ENCODE measurements around a stretch of chr10.

DNA sequence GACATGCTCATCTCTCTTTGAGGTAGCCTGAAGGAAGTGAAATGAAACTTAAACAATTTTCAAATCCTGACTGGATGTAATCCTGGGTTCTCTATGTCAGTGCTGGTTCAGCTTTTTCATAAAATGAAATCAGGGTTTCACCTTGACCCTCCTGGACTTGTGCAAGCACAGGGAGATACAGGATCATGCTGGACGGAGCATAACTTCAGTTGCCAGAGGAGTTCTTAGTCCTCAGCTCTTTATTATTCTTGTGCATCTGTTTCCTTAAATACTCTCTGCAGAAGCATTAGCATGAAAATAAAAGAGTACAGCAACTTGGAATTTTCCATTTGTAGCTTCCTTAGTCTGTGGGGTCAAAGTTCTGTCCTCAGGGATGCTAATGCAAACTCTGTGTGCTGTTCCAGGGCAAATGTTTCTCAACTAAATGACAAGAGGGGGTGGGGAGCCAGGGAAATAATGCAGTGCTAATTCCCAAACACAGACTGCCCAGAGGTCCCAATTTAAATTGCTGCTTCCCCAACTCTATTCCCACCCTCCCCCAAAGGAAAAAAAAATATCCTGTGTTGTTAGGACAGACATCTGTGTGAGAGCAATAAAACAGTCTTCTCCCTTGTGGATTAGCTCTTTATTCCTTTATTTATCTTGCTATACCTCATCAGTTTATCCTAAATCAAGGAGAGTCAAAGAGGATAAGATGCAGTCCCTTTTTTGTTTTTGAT is 904.9 kb downstream of the LRMDA start:
- RRBS: no CpG with 5 or more reads among the region's 1 CpG

DNA sequence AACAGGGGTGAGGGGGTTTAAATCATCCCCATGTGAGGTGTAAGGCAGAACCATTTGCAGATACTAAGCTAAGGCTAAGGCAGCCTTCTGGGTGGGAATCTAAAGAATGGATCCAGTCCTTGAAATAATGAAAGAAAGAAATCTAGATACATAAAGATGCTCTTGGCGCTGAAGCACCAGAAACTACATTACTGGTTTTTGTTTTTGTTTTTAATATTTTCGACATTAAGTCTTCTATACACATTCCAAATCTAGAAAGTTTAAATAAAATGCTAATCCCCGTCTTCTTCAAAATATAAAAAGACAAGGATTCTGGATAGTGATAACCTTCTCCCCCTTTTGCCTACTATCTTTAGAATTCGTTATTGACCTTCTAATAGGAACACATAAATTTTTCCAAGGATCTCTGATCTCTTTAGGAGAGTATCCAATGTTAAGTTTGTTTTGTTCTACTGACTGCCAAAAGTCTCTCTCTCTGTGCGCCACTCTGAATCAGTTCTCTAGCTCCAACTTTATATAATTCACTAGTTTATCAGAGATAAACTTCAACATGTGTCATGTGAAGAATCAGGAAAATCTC is 615.8 kb downstream of the KCNMA1 start:
- RRBS: no CpG with 5 or more reads among the region's 5 CpGs

DNA sequence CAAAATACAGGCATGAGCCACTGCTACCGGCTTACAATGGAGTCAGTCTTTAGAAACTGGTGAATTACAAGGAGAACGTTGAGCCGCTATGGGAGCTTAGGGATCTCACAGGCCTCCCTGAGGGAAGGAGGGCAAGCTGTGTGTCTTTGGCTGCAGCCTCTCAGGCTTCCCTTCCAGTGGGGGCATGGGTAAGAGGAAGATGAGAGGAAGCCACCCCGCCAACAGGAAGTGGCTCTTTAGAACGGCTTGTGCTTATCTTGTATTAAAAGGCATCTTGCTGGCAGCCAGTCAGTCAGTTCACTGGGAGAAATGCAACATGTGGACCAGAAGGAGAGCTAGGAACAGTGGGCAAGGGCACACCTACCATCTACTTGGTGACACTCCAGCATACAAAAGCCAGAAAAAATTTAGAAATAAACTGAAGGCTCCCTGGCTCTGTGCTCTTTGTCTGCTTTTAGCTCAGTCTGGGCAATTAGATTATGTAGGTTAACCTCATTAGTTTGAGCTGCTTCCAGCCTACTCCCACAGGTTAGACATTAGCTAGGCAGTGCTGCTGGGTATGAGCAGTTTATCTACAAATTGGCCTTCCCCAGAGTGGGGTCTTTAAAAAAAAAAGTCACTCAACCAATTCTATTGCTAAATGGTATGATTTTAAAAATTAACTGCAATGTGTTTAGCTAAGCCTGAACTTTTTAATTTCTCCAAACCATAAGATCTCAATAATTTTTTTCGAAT is 595.9 kb downstream of the KCNMA1 start:
- RRBS: no CpG with 5 or more reads among the region's 6 CpGs

DNA sequence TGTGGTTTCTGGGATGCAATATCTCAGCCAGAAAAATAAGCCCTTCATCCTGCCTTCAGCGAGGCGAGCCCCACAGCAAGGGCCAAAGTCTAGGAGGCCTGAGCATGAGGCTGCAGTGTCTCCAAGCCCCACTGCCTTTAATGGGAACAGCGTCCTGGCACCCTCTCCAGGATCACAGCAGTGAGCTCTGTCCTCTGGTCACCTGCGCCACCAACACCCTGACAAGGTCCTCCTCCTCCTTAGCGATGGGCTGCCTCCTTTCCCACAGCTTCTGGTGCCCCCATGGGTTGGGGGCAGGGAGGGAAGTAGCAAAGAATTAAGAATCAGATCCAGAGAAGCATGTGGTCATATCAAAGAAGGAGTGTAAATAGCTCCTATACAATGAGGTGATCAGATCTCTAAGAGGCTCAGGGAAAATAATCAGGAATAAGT is 479.9 kb downstream of the KCNMA1 start:
- RRBS: no CpG with 5 or more reads among the region's 5 CpGs

- RRBS: no CpG with 5 or more reads among the region's 5 CpGs
These were observed 240.6 kb downstream of the KCNMA1 start for GRCh38 chr10:77396963-77397369.

DNA sequence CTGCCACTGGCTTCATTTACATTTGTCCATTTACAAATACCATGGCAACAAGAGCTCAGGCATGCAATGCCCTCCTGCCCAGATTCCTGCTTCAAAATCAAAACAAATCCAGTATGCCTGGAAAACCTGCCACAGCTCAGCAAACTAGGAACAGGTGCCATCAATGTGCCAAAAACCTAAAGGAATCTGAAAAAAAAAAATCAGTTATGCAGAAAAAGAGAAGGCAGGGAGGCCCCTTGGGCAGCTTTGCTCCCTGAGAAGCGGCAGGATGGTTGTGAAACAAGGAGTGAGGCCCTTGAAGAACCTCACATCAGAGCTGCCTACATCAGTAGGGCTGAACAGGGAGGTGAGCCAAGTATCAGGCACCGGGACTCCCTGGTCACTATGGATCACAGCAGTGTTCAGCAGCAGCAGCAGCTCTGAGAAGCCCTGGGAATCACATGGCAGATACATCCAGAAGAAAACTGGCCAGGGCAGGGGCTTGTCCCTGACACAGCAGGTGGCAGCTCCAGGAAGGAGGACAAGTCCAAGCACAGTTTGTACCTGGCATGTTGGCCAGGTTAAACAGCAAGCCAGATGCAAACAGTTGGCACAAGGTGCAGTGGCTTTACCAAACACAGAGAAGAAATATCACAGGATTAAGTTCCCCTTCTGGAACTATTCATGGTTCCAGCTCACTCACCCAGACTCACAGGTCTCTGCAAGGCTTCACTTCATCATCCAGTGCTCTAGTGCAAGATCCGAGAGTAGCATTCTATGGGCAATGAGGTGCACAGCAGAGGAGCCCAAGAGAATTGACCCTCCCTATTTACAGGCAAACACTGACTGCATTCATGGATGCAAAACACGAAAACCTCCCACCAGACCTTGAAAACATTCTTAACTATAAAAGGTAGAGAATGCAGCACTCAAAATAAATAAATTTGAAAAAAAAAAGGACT is 139.4 kb downstream of the KCNMA1 start:
- RRBS: no CpG with 5 or more reads among the region's 4 CpGs

- RRBS: no CpG with 5 or more reads among the region's 9 CpGs
These were observed 119.2 kb downstream of the KCNMA1 start for GRCh38 chr10:77518086-77519100.

DNA sequence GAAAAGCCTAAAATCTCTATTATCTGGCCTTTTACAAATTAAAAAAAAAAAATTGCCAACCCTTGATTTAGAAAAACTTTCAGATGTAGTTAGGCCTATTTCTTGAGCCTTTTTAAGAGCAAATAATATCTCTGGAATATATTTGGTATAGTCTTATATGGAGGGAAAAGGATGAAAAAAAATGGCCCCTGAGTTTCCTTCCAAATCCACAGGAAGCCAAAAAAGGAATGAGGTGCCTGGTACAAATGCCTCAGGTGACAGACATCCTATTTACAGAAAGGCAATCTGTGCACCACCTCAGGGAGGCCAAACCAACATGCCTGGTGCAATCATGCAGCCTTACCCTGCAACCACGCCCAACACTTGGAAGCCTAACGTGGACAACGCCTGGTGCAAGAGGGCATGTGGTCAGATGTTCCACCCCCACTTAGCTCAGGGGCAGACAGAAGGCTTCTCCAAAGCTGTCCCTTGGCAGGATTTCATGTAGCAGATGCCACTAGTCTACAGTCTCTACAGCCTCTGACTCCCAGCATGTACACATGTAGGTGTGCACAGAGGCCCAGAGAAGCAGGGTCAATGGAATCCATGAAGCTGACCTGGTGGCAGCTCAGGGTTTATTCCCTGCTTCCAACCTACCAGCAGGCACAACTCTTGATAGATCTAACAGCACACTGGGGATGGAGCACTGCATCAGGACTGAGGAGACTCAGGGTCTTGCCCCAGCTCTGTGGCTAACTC is 89.5 kb downstream of the KCNMA1 start:
- RRBS: no CpG with 5 or more reads among the region's 3 CpGs

DNA sequence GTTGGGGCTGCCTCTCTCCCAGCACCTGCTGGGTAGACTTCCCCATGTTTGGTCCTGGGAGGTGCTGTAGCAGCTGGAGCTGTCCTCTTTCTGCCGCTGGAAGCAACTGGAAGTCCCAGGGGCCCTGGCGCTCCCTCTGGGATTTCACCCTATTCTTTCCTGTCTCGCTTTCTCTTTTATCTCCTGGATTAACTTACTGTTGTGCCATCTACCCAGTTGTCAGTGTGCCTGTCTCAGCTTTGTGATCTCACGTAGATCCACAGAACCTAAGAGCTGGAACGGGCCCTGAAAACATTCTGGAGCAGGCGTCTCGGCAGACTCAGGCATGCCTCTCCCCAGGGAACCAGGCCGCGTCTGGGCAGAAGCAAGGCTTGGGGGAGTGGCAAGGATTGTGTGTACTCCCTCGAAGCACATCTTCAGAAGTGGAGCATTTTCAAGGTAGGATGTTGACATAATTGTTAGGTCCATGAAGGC is 87.3 kb downstream of the KCNMA1 start:
- RRBS: no CpG with 5 or more reads among the region's 10 CpGs

DNA sequence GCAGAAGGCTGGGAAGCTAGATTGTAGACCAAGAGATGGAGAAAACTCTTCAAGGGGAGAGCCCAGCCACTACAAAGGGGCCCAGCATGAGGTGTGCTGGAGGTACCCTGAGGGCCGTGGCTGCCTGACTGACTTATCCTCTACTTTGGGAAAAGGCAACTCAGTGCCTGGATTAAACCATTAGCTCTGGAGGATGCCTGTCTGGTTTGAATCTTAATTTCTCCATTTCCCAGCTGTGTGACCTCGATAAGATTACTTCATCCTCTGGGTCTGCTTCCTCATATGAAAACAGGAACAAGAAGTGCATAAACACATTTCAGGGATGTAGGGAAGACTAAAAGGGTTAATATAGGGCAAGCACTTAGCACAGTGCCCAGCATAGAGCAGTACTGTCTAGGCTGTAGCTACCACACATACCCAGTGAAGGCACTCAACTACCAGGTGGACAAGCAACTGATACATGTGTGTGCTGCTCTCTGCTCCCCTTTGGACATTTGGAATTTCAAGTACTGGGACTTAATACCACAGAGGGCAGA is 85.4 kb downstream of the KCNMA1 start:
- RRBS: no CpG with 5 or more reads among the region's 2 CpGs

- RRBS: no CpG with 5 or more reads among the region's 5 CpGs
These were observed 27.9 kb downstream of the KCNMA1 start for GRCh38 chr10:77609715-77610141.

DNA sequence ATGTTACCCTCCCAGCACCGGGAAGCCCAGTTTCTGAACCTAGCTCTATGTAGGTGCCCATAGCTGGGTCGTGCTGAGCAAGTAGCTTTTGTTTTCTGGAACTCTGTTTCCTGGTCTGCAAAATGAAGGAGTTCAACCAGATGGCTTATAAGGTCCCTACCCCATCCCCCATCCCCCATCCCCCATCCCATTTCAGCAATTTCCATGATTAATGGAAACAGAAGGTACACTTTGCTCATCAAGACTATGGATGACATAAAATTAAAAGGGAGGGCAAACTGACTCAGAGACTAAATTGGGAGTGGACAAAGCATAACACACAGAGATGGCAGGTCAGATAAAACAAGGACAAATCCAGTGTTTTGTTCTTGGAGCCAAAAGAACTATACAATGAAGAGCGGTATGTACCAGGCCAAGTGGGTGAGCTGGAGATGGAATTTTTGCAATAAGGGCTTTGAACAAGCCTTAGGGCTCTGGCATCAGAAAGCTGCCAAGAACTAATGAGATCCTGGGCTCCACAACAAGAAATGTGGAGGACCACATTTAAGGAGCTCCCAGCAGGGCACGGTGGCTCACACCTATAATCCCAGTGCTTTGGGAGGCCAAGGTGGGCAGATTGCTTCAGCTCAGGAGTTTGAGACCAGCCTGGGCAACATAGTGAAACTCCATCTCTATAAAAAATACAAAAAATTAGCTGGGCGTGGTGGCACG is 56.6 kb downstream of the DLG5 start:
- RRBS: no CpG with 5 or more reads among the region's 6 CpGs

GRCh38 chr10:78002930-78003315 is 26.4 kb downstream of the POLR3A start:
- RRBS: 83% methylated on average over 3 of the region's 3 CpGs

DNA sequence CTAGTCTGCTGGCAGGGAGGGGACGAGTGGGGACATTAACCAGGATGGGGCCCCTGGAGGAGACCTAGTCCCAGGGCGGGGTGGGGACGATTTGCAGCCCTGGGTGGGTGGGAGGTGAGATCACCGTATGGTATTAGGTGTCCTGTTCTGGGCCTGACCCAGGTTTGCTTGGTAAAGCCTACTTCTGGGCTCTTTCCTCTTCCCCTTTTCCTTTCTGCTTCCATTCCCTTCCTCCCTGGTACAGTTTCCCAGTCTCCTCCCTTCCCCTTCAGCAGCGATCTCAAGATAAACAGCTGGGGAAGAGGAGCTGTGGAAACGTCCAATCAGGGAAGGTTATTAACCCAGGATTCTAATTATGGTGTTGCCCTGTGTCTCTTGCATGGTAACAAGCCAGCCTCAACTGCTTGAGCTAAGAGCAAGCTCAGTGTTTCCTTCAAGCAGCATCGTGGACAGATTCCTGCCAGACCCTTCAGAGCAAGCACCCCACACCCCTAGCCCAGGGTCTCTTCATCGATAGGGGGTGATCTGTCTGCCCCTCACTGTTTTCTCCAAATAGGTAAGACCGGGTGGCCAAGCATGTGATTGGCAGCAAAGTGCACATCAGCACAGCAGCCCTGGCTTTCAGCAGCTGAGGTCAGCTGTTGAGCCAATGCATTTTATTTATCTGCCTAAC is 233.4 kb downstream of the RPS24 start:
- RRBS: no CpG with 5 or more reads among the region's 9 CpGs

DNA sequence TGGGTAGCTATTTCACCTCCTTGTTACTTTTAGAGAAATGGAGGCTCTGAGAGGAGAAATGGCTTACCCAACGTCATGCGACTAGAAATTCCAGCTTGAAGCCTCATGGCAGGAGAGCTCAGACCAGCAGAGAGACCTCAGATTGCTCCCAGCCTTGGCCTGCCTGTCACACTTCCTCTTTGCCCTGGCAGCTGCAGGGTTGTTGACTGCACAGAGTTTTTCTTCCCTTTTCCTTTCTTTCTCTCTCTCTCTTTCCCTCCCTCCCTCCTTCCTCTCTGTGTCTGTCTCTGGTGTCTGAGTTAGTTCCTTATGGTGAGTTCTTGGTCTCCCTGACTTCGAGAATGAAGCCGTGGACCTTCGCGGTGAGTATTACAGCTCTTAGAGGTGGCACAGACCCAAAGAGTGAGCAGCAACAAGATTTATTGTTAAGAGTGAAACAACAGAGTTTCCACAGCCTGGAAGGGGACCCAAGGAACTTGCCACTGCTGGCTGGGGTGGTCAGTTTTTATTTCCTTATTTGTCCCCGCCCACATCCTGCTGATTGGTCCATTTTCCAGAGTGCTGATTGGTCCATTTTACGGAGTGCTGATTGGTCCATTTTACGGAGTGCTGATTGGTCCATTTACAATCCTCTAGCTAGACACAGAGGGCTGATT is 266.2 kb downstream of the RPS24 start:
- RRBS: no CpG with 5 or more reads among the region's 9 CpGs

- RRBS: no CpG with 5 or more reads among the region's 7 CpGs
These were observed 278.7 kb downstream of the RPS24 start for GRCh38 chr10:78312209-78312837.

- RRBS: no CpG with 5 or more reads among the region's 15 CpGs
These were observed 510.0 kb downstream of the RPS24 start for GRCh38 chr10:78543459-78544325.

DNA sequence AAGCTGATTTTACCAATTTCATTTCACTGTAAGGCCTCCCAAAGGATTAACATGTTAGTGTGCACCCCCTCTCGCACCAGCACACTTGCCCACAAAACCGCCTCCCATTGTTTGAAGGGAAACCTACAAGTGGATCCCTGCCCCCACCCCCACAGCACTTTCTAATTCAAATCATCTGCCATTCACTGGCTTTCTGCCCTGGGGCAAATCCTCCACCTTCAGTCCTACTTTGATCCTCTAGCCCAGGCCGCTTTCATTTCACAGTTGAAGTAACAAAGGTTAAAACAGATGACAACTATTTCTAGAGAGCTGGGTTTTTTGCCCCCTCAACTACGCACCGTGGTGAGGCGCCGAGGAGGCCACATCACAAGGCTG is 517.5 kb upstream of the ZMIZ1 start:
- RRBS: no CpG with 5 or more reads among the region's 7 CpGs

GRCh38 chr10:78552103-78552585 is 516.6 kb upstream of the ZMIZ1 start:
- RRBS: no CpG with 5 or more reads among the region's 2 CpGs

- RRBS: no CpG with 5 or more reads among the region's 6 CpGs
These were observed 340.9 kb upstream of the ZMIZ1 start for GRCh38 chr10:78727840-78728308.